PFSK-1 (cell line): ENCODE data around the genes IL13RA2, LUZP4 and CT83.

DNA sequence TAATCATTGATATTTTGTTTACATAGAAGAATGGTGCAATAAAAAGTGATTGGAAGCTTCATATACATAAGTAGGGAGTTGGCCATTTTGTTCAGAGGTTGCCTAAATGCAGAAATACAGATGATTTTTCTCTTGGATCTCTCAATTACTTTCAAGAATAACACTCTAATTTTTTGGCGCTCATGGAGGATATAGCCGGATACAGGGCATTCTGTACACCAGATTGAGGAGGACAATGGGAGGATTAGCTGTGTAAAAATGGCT is 5.6 kb upstream of the SERTM2 start:
- RRBS, result no CpG with 5 or more reads among the region's 2 CpGs

- RRBS, result no CpG with 5 or more reads among the region's 2 CpGs
Observed at GRCh38 chrX:111685456-111686129, 4.6 kb downstream of the ALG13 start.

DNA sequence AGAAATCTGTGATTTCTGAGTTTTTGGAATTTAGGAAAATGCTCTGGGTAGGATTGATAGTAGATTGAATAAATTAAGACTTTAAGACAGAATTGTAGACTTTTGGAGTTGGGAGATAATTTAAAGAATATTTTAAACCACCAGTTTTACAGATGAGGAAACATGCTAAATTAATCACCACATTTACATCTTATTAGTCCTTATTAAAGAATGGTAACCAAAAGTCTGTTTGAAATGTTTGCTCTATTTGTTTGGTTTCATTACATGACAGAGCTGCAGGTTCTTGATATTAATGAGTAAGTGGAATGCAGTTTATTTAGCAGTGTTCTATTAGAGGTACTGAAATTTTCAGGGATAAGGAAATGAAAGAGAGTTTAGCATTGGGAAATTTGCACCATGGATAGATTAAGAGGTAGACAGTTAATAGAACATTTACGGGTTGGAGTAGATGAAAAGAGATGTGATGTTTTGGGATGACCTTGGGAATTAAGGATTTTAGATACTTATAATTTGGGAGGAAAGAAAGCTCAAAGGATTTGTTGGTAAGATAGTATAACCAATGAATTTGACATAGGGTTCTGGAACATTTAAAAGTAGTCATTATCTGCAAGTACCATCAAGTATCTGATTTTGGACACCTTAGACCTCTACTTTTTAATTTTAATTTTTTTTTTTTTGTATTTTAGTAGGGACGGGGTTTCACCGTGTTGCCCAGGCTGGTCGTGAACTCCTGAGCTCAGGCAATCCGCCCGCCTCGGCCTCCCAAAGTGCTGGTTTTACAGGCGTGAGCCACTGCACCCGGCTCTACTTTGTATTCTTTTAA is 9.2 kb downstream of the ALG13 start:
- RRBS, result no CpG with 5 or more reads among the region's 9 CpGs

- RRBS, result 4% methylated on average over 4 of the region's 13 CpGs
Observed at GRCh38 chrX:112841566-112841905, 905 bp upstream of the AMOT start.

DNA sequence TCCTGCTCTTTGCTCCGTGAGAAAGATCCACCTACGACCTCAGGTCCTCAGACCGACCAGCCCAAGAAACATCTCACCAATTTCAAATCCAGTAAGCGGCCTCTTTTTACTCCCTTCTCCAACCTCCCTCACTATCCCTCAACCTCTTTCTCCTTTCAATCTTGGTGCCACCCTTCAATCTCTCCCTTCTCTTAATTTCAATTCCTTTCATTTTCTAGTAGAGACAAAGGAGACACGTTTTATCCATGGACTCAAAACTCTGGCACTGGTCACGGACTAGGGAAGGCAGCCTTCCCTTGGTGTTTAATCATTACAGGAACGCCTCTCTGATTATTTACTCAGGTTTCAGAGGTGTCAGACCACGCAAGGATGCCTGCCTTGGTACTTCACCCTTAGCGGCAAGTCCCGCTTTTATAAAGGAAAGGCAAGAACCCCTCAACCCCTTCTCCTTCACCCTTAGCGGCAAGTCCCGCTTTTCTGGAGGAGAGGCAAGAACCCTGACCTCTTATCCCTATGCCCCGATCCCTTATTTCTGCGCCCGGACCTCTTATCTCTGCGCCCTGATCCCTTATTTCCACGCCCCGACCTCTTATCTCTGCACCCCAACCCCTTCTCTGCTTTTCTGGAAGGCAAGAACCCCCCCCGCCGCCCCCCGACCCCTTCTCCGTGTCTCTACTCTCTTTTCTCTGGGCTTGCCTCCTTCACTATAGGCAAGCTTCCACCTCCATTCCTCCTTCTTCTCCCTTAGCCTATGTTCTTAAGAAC is 543.2 kb upstream of the HTR2C start:
- RRBS, result no CpG with 5 or more reads among the region's 22 CpGs

DNA sequence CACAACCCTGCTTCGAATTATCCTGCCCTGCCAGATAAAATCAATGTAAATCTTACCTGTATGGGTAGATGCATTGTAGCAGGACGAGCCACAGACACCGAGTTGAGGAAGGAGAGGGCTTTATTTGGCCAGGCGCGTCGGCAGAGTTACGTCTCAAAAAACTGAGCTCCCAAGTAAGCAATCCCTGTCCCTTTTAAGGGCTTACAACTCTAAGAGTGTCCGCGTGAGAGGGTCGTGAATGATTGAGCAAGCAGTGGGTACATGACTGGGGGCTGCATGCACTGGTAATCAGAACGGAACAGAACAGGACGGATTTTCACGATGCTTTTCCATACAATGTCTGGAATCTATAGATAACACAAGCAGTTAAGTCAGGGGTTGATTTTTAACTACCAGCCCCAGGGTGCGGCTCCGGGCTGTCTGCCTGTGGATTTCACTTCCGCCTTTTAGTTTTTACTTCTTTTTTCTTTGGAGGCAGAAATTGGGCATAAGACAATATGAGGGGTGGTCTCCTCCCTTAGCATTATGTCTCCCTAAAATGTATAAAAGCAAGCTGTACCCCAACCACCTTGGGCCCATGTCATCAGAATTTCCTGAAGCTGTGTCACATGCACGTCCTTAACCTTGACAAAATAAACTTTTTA is 524.8 kb upstream of the HTR2C start:
- RRBS, result no CpG with 5 or more reads among the region's 17 CpGs

GRCh38 chrX:115017367-115018041 is at the start of gene IL13RA2:
Gene IL13RA2, minus strand, starts transcription at chrX:115017616.
- RRBS, result no CpG with 5 or more reads among the region's 17 CpGs

DNA sequence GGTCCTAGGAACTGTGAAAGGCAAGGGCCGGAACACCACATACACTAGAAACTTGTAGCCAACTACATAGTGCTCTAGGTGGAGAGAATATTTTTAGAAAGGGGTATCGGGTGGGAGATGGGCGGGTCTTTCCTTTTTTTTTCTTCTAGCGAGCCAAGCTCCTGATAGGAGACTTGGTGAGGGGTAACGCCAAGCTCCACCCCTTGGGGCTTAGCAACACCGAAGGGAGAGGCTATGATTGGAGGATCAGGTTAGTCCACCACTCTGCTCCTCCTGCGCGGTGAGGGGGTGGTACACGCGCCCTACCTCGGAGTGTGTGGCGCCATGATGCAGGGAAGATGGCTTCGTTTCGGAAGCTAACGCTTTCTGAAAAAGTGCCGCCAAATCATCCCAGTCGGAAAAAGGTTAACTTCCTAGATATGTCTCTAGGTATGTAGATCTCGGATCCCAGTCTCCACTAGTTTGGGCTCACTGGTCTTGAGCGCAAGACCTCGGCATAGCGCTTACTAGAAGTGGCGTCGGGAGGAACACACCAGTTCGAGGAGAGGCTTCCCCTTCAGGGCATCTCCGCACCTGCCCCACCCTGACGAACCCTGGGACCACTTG is at the start of gene LUZP4:
TSS of gene LUZP4 (plus strand) at position 294 of the 606 bp plus-strand sequence.
- RRBS, result no CpG with 5 or more reads among the region's 26 CpGs

GRCh38 chrX:115400995-115401509 is 111.5 kb downstream of the LUZP4 start:
- RRBS, result no CpG with 5 or more reads among the region's 3 CpGs

GRCh38 chrX:115592963-115593288 is 32.0 kb downstream of the PLS3 start:
- RRBS, result no CpG with 5 or more reads among the region's 2 CpGs

GRCh38 chrX:115897162-115898111 is 273.1 kb upstream of the AGTR2 start:
- RRBS, result no CpG with 5 or more reads among the region's 12 CpGs

DNA sequence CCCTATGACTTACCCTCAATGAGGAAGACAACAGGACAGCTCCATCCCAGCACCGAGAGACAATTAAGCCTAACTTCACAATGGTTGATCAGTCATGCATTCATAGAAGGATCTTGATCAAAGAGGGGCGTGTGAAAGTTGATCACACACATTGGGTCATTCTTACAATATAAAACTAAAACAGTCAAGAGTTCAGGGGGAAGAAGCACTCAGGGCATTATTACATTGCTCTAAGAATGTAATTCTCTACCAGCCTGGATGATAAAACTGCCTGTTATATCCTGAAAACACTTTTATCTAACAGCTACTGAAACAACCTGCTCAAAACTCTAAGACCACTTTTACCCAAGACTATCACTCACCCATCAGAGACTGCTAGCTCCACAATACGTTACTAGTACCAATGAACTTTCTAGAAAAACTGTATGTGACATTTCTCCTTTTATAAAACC is 230.7 kb upstream of the AGTR2 start:
- RRBS, result no CpG with 5 or more reads among the region's 3 CpGs

DNA sequence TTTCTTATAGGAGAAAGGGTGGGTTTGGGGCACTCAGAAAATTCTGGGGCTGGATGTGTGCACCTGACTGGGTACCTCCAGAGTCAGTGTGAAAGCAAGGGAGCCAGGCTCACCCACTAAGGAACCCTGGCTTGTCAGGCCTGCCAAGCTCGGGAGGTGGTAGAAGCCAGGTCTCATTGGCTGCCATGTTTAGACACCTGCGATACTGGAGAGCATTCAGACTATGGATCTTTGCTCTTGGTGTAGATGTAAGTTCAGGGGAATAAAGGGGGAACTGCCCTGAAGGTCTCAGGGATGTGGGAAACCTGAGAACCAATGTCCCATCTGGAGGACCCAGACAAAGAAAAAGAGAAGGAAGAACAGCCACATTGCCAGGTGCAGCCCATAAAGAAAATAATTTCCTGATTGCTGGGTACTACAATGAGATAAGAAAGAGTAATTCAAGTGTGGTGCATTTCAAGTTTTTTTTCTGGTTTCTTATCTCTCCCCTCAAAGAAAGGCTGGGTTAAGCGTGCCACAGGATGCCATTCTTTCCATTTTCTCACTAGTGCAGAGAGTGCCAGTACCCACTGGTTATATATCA is 222.1 kb upstream of the AGTR2 start:
- RRBS, result no CpG with 5 or more reads among the region's 3 CpGs

GRCh38 chrX:115957811-115958374 is 212.7 kb upstream of the AGTR2 start:
- RRBS, result no CpG with 5 or more reads among the region's 9 CpGs

DNA sequence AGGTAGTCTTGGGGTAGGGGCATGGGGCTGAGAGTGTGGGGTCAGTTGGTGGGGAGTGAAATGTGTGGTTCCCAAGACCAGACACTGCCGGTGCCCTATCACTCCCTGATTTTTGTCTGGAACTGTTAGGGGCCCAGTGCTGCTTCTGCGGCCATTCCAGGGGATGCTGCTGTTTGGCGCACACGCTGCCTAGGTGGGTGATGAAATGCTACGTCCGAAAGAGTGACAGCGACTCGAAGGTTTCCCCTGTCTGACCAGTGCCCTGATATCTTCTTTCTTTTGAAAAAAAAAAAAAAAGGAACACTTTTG is 201.0 kb upstream of the AGTR2 start:
- RRBS, result no CpG with 5 or more reads among the region's 8 CpGs

- RRBS, result no CpG with 5 or more reads among the region's 3 CpGs
Observed at GRCh38 chrX:116272198-116272903, 101.8 kb downstream of the AGTR2 start.

DNA sequence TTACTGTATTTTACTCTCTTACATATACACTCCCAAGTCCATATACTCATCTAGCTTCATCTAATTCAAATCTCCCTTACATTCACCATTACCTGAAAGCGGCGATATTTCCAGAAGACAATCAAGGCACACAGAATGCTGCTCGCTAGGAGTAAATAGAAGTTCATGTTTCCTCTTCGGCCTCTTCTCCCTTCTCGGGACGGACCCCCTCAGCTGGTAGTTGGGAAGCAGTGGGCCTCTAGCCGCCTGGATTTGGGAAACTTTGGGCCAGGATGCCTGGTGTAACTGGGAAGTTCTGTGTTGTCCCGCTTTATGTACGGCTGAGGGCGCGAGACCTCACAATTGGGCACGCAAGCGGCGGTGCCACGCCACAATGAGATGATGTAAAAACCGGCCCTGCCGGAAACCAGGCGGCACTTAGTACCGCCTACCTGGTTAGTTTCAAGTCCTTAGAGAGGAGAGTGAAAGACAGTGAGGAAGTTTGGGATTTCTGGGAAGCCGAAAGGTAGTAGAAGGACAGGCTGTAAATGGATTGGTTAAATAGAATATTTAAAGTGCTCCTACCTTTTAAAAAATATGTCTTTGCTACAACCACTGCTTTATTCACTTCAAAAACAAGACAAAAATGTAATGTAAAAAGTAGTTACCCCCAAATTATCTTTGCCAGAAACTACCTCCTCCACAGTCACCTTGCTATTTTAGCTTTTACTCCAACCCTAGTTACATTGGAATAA is at the start of gene CT83:
TSS of gene CT83 (minus strand) at position 287 of the 734 bp plus-strand sequence.
- RRBS, result no CpG with 5 or more reads among the region's 20 CpGs

- RRBS, result no CpG with 5 or more reads among the region's 6 CpGs
Observed at GRCh38 chrX:116948952-116949331, 486.2 kb upstream of the CT83 start.

GRCh38 chrX:118432225-118433050 is 63.2 kb upstream of the DOCK11 start:
- RRBS, result no CpG with 5 or more reads among the region's 8 CpGs

- RRBS, result no CpG with 5 or more reads among the region's 4 CpGs
Observed at GRCh38 chrX:118593220-118593828, 97.7 kb downstream of the DOCK11 start.